Jurkat, Clone E6-1 (cell line): ENCODE measurements around a stretch of chr7.

- RRBS: no CpG with 5 or more reads among the region's 3 CpGs
Observed at GRCh38 chr7:47147021-47147911, 434.6 kb downstream of the TNS3 start.

- RRBS: no CpG with 5 or more reads among the region's 11 CpGs
Observed at GRCh38 chr7:47227682-47228442, 354.0 kb downstream of the TNS3 start.

GRCh38 chr7:47352013-47352519, 229.8 kb downstream of the TNS3 start:
- RRBS: no CpG with 5 or more reads among the region's 7 CpGs

GRCh38 chr7:47391993-47392539, 189.8 kb downstream of the TNS3 start:
- RRBS: no CpG with 5 or more reads among the region's 18 CpGs

DNA sequence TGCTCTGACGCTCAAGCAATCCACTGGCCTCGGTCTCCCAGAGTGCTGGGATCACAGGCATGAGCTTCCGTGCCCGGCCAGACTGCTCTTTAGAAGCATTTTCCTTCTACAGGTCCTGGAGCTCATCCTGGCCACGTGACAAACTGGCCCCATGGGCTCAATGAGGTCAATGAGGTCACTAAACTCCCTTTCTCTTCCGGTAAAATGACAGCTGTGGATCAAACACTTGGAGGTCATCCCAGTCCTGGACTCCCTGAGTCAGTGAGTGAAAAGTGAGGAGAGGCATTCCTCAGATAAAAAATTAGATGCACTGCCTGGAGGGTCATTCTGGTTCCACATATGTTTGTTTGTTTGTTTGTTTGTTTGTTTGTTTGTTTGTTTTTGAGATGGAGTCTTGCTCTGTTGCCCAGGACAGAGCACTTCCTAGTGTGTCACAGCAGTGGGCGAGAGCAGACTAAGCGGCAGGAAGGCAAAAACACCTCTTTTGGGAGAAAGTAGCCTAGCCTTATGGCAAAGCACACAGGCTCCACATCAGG, 134.9 kb downstream of the TNS3 start:
- RRBS: no CpG with 5 or more reads among the region's 8 CpGs

DNA sequence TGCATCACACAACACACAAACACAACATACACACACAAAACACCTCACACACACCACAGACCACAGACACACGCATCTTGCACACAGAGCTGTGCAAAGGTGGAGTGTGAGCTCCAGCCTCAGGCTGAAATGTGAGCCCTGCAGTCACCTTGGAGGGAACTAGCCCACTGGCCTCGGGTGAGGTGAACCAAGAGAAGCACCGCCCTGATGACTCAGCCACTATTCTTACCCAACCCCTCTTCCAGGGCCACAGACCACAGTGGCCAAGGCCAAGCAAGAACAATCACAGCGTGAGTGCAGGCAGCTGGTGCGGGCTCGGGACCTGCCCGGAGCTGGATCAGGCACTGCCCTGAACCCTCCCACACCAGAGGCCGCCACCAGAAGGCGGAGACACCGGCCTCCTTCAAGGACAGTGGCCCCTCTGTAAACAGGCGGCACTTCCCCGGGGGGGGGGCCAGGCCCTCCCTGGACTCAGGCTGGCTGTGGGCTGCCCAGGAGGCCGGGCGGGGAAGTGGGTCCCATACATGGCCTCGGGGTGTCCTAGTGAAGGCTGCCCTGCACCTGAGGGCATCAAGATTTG, 106.7 kb downstream of the TNS3 start:
- RRBS: 45% methylated on average over 7 of the region's 15 CpGs

DNA sequence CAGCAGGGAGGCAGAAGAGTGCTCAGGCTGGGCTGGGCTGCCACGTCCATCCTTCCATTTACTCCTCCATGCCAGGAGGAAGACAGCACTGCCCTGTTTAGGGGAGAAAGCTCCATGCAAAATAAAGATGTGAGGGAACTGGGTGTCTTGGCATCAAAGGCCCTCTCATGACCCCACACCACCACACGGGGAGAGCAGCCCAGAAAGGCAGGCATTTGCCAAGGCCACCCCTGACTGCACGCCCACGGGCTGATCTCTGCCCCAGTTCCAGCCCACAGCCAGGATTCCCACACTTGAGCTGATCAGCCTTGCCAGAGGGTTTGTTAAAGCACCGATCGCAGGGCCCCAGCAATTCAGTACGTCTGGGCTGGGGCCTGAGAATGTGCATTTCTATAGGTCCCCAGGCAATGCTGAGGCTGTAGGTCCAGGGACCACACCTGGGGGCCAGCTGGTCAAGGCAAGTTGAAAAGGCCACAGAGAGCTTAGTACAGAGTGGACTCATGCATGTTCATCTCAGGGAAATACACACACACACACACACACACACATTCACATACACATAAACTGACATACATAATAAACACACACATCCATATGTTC, 103.9 kb downstream of the TNS3 start:
- RRBS: no CpG with 5 or more reads among the region's 7 CpGs

DNA sequence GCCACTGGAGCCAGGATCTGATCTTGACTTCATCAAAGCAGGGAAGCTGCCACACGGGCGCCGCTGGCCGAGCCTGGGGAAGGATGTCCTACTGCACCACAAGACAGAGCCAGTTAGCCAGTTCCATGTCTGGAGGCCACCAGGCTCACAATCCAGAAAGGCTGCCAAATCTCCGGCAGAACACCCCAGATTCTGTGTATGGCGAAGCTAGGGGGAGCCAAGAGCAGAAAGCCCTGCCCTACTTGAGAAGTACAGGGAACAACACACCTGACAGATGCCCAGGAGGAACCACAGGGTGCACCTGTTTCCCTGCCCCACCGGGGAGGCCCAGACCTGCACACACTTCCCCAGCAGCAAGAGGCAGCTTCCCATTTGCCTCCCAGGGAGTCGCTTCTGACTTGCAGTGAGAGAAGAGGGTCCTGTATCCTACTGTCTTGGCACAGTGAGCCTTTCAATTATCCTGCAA, 101.9 kb downstream of the TNS3 start:
- RRBS: no CpG with 5 or more reads among the region's 8 CpGs

DNA sequence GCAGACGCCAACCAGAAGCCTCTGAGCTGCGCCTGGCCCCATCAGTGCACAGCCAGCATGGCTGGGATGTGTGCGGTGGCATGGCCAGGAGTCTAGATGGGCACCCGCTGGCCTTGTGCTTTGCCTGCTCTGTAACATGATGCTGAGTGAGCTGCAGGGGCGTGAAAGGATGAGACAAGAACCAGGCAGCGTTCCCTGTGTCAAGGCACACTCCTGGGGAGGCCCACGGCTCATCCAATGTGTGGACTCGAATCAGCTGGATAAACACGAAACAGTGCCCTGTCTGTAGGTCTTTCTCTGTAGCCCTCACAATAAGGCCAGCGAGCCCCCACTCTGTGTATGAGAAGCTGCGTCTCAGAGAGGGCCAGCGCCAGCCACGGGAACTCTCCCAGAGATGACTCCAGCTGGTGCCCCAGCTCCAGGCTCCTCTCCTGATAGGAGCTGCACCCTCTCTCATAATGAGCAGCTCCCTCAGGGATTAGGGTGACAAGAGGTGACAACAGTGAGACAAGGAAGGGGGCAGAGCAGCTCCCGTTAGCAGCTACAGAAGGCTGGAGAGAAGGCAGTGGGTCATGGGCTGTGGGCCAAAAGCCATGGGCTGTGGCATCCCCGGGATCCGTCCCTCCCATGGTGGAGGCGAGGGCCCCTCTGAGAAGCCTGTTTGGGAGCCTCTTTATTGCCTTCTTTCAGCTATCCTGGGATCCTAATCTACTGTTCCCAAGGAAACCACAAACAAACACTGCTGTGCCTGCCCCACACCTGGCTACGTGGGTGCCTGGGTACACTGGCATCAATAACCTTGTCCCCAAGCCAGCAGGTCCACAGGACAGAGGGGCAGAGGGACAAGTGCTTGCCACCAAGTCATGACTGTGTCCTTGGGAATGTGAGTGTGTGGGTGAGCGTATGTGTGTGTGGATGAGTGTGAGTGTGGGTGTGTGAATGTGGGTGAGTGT, 96.6 kb downstream of the TNS3 start:
- RRBS: no CpG with 5 or more reads among the region's 19 CpGs

- RRBS: no CpG with 5 or more reads among the region's 19 CpGs
Observed at GRCh38 chr7:47546423-47547368, 35.2 kb downstream of the TNS3 start.

DNA sequence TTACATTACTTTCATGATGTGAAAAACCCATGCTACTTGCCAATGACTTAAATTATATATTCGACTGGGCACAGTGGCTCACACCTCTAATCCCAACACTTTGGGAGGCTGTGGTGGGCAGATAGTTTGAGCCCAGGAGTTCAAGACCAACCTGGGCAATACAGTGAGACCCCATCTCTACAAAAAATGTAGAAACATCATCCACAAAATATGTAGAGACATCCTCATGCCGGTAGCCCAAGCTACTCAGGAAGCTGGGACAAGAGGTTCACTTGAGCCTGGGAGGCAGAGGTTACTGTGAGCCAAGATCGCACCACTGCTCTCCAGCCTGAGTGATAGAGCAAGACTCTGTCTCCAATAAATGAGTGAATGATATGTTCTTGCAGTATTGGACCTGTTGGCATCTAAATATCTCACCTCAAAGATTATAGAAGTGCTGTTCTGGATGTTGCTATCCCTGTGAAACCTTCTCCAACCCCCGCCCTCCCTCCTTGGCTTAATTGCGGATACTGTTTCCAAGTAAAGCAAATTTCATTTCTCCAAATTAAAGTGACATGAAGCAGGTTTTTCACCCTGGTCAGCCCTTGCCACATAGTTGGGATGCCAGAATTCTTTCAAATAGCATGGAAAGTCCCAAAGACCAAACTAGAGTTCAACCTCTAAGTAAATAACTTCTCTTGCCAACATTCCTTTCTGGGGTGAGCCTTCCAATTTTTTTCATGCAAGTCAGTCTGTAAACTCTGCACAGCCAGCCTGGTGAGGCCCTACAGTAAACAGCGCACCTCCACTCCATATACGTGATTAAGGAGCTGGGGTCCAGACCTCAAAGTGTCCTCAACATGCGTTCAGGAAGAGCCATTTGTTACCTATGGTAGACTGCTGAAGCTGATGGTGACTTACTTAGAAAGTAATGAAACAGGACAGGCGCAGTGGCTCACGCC, 22.8 kb upstream of the TNS3 start:
- RRBS: no CpG with 5 or more reads among the region's 10 CpGs

DNA sequence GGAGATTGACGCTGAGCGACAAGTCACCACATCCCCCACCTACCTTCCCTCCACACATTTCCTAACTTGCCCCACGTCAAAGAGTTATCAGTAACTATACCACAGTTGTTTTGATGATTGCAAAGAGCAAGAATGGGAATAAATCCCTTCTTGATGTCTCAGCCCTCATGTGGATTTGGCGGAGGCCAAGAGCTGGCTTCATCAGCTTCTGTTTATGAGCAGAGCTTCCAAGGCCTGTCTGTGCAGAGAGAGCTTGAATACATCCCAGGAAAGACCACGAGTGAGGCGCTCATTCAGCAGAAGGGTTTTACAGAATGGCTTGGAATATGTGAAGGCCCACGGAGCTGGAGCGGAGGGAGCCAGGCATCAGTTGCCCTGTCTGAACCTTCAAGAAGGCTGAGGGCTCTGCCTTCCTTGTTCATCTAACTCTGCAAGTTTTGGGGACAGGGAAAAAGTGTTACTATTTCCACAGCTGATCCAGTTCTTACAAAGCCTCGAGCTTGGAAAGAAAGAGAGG, 28.2 kb upstream of the TNS3 start:
- RRBS: no CpG with 5 or more reads among the region's 9 CpGs

GRCh38 chr7:47672163-47672891, 90.4 kb upstream of the TNS3 start:
- RRBS: no CpG with 5 or more reads among the region's 9 CpGs

GRCh38 chr7:47970950-47971175, 8.6 kb downstream of the HUS1 start:
- RRBS: no CpG with 5 or more reads among the region's 1 CpG

- RRBS: no CpG with 5 or more reads among the region's 4 CpGs
Observed at GRCh38 chr7:47977069-47977512, 2.3 kb downstream of the HUS1 start.

- RRBS: no CpG with 5 or more reads among the region's 33 CpGs
Observed at GRCh38 chr7:47991654-47992387, 12.4 kb upstream of the HUS1 start.

- RRBS: 75% methylated on average over 25 of the region's 69 CpGs
Observed at GRCh38 chr7:49774972-49775628, 1.7 kb downstream of the VWC2 start.

DNA sequence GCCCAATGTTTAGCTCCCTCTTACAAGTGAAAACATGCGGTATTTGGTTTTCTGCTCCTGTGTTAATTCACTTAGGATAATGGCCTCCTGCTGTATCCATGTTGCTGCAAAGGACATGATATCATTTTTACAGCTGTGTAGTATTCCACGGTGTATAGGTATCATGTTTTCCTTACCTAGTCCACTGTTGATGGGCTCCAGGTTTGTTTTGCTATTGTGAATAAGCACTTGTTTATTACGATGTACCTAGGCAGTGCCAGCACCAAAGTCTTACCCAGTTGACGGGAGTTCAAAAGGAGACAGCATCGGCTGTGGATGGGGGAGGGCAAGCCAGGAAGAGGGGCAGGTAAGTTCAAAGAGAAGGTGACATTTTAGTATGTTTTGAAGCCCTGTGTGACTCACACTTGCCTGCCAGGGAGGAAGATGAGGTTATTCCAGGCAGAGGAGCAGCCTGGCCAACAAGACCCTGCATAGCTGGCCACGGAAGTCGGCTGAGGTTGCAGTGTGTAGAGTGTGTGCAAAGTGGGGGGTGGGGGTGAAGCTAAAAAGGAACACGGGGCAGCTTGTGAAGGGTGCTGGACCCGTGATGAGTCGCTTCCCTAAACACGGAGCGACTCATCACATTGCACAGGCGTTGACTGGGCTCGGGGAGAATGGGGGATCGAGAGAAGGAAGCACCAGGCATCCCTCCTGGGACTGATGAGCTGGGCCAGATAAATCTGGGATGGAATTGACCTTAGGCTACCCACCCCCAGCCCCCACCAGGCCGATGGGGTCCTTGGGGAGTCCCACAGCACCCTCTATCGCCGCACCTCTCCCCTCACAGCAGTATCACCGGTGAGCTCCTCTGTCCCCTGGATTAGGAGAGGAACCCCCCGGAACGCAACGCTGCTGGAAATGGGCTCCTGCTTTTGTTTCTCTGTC, 98.0 kb upstream of the IKZF1 start:
- RRBS: no CpG with 5 or more reads among the region's 22 CpGs